Epithelial cell of proximal tubule (primary cell): ENCODE measurements around a stretch of chr6.

- RAMPAGE, long total RNA, result no peak
- RRBS, result 61% methylated on average over 23 of the region's 42 CpGs
Observed at GRCh38 chr6:170175953-170176643, 114.8 kb downstream of the DLL1 start.

DNA sequence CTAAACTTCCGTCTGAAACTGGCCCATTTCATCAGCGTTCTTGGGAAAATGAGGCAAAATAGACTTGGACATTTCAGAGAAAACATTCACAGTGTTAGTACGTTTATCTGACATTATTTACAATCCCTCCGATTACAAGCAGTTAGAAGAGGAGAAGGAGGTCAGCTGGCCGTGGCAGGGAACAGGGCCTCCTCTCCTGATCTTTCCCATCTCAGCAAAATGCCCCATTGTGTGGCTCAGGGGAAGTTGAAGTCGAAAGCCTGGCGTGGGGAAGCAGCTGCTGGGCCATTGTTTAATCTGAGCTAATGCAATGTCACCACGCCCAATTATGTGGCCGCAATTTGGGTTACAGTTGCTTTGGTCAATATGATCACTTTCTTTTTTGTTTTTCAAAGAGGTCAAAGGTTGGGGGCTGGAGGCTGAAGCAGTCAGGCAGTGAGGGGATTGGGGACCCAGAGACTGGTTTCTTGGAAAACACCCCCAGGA is 24.9 kb downstream of the DLL1 start:
- RAMPAGE, long total RNA, result no peak
- RRBS, result no CpG with 5 or more reads among the region's 9 CpGs

DNA sequence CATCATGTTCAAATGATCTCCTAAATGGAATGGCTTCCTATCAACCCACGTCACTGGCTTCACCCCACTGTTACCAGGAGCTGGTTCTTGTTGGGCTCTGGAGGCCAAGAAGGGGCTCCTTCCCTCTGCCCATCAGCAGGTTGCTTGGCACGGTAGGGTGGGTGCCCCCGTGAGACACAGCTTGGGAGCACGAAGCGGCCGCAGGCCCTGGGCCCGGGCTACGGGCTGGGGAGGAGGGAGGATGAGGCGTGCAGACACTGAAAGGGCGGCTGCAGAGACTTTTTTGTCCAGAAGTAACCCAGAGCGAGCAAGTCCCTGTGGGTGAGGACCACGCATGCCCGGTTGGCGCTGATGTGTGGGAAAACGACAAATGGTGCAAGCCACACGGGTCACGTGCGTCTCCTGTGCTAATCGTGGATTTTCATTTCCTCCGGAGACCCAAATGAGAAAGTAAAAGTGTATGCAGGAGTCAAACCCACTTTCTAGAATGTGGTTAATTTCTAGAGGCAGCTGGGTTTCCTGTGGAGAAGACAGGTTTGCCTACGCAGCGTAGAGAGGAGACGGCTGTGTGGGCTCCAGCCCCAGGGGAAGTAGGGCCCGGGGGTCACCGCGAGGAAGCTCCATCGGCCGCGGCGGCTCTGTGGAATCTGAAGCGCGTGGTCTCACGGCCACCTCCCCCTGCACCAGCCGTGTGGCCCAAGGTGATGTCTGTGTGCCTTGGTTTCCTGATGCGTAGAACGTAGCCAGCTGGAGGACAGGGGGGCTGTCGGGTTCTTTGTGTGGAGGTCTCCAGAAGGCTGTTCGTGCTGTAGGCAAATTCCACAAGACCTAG is 19.1 kb downstream of the DLL1 start:
- RAMPAGE, long total RNA, result no peak
- RRBS, result 87% methylated on average over 8 of the region's 38 CpGs

GRCh38 chr6:170279794-170281048 is 10.7 kb downstream of the DLL1 start:
- RAMPAGE, long total RNA, result no peak
- RRBS, result under 1% methylated on average over 3 of the region's 63 CpGs

DNA sequence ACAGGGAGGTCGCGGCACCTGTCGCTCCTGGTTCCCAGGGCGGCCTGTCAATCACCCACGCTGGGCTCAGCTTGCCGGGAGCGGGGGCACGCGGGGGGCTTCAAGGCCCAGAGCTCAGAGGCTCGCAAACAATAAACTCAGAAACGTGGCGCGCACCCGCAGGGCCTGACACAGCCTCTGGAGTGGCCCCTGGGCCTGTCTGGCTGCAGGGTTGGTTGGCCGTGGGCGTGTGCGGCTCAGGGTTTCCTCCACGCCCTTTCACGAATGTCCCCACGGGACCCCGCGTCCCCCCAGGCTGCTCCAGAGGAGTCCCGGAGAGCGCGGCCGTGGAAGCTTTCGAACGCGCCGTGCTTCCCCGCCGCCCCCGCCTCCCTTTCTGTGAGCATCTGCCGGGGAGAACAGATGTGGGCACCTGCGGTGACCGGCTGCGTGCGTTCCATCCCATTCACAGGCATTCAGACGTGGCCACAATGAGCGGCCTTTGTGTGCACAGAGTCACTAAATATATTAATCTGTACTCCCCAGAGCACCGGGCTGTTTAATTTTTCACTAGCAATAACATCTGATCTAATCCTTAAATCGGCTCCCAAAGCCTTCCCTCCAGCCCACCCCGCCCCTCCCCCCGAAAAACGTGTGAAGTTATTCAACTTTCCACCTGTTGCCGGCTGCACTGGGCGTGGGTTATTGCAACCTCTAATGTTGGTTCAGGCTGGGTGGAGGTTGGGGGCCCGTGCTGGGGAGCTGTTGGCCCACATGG is 6.3 kb upstream of the DLL1 start:
- RAMPAGE, long total RNA, result no peak
- RRBS, result 13% methylated on average over 16 of the region's 48 CpGs

GRCh38 chr6:170317388-170318105 is 11.0 kb downstream of the FAM120B start:
- RAMPAGE, long total RNA, result no peak
- RRBS, result no CpG with 5 or more reads among the region's 11 CpGs

DNA sequence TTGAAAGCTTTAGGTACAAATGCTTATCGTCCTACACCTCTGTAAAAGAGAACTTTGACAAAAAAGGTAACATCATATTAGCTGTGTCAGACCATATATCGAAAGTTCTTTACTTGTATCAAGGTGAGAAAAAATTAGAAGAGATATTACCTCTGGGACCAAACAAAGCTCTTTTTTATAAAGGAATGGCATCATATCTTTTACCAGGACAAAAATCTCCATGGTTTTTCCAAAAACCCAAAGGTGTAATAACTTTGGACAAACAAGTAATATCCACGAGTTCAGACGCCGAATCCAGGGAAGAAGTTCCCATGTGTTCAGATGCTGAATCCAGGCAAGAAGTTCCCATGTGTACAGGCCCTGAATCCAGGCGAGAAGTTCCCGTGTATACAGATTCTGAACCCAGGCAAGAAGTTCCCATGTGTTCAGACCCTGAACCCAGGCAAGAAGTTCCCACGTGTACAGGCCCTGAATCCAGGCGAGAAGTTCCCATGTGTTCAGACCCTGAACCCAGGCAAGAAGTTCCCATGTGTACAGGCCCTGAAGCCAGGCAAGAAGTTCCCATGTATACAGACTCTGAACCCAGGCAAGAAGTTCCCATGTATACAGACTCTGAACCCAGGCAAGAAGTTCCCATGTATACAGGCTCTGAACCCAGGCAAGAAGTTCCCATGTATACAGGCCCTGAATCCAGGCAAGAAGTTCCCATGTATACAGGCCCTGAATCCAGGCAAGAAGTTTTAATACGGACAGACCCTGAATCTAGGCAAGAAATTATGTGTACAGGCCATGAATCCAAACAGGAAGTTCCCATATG is 11.8 kb downstream of the FAM120B start:
- RAMPAGE, long total RNA, result no peak
- RRBS, result no CpG with 5 or more reads among the region's 10 CpGs